A375 (cell line): ENCODE results near the genes SVOP, KCTD10 and IFT81.

DNA sequence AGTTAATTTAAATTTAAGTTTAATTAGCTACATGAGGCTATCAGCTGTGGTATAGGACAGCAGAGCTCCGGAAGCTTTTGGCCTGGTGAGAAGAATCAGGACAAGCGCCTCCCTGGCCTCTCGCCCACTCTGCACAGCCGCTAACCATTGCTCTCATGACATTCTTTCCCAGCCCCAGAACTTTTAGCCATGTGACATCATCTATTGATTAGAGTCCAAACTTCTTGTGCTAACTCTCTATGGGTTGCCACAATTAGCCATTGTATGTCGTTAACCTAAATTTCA, 23.6 kb downstream of the SSH1 start:
- RAMPAGE, long total RNA = no peak

DNA sequence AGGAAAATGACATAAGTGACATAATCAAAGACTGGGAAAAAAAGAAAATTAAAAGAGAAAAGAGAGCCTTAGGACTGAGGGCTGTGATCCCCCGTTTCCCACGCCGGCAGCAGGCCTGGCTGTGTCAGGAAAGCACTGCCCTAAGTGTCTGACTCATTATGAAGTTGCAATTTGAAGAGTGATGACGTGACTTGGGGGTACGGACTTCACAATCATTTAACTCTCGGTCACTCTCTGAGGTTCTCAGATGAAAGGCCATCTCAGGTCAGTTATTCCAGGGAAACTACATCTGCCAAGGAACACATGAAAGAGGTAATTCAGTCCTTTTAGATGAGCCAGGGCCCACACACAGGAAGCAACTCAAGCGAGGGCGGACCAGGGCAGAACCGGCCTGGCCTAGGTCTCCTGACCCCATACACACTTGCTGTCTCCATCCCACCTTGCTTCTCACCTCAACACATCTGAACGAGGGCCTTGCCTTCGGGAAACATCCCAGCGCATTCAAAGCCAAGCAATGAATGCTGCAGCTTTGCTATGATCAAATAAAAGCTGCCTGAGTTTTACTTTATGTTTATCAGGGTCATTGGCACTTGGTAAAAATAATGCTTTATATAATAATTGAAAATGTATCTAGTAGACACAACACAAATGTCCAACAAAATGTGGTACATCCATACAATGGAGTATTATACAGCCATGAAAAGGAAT, 2.8 kb downstream of the SSH1 start:
- RAMPAGE, long total RNA = no peak

DNA sequence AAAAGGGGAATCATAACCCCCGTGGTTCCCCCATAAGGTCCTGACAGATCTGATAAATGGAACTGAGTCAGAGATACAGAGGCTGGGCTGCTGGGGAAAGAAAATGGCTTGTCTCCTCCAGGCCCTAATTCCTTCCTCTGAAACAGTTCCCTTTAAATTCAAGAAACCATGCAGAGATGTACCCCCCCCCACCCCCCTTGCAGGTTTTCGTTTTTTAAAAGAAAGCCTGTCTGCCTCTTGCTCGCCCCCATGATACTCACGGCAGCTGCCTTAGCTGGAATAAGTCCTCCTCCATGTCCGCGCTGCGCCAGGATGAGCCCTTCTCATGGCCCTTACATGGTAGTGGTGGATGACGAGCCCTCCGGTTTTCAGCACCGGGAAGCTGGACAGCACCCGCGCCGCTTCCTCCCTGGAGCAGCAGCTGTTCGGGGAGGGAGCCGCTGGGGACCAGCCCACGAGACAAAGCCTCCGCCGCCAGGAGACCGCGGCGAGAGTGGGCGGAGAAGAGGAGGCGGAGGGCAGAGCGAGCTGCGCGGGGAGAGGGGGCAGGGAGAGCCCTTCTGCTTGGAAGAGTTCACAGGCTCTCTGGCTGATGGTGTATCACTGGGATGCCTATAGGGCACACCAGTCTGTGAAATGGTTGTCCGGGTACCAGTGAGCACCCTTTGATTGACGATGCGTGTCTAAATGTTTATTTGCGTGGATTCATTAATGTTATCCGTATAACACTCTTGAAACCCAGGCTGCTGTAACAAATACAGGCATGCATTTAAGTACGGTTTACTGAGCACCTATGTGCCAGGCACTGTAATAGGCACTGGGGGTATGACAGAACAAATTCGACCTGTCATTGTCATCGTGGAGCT, at the start of gene SVOP:
TSS of gene SVOP (minus strand) at position 495 of the 866 bp plus-strand sequence.
- RAMPAGE, long total RNA = no peak

DNA sequence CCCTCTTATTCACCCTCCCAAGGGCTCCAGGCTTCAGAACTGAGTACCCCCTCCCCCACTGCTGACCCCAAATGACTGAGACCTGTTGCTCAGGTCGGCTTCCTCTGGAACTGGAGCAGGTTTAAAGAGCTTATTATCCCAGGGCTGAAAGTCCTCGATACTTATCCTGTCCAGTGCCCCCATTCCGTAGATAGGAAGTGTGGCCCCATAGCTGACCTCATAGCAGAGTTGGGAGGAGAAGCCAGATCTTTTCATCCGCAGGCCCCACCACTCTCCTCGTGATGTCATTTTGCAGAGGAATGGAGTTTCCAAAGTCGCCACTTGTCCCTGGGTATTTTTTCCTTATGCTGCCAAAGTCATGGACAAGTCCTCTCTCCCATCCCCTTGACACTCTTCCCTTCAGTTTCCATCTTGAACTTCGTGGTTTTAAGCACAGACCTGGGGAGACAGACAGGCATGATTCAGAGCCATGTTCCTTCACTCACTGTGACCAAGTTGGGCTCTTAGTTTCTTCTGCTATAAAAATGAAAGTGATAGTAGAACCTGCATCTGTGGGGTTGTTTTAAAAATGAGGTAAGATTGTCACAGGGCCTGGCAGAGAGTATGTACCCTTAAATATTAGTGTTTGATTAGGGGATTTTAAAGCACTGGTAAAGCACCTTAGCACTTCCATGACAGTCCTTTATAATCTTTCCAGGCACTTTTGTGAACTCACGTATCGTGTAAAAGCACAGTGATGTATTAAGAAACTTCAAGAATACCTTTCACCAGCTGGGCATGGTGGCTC, 1.3 kb downstream of the USP30 start:
- RAMPAGE, long total RNA = no peak

GRCh38 chr12:109099244-109099762, 1.9 kb downstream of the UNG start:
- RAMPAGE, long total RNA = no peak

DNA sequence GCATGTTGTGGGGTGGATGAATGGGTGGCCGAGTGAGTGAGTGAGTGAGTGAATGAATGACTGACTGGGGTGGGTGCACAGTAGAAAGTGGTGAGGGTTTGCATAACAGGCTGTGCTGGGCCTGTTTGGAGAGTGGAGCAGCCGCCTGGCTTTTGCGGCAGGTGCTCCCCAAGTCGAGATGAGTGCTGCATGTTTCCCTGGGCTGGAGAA, 86.9 kb downstream of the FOXN4 start:
- RAMPAGE, long total RNA = no peak

GRCh38 chr12:109264040-109264538, 45.0 kb downstream of the FOXN4 start:
- RAMPAGE, long total RNA = no peak

GRCh38 chr12:109459227-109459490, 17.9 kb downstream of the KCTD10 start:
- RAMPAGE, long total RNA = no peak

DNA sequence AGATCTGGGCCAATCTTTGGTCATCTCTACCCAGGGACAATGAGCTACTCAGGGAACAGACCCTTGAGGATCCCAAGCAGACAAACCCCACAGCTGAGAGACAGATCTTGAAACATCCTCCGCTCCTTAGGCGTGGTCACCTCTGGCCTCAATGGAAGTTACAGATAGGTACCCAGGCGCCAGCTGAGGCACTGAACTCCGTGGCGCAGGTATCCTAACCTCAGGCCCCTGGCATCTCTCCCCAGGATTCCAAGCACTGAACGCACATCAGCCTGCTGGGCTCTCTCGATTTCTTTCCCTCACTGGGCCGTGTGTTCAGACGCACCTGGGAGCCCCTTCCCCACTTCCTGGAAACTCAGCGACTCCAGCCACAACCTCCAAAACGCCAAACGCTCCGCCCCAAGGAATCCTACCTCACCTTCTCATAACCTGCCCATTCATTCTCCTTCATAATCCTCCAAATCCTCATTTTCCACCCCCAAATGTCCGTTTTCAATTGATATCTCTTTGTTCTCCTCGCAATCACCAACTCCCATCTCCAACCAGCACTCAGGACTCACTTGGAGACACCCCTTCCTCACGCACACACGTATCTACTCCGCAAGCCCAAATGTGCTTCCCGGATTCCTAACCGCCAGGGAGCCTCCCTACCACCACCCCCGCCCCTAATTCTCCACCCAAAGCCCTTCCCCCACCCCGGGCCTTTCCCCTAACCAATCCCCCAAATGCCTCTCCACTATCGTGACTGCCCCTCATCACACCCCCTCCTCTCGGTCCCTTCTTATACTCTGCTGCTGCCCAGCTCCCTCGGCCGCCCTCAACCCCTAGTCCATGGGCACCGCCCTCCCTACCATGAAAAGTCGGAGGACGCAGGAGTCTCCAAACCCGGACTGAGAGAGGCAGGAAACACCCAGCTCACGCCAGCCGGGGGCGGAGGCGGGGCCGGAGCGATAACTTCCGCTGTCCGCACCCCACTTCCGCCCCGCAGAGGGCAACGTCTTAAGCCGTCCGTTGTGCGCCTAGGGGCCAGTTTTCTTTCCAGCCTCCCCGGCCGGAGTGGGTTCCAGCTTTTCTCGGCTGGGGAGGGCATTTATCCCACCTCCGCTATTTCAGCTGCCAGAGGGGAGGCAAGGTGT, at the start of gene KCTD10:
TSS of gene KCTD10 (minus strand) at position 892 of the 1,136 bp plus-strand sequence.
- RAMPAGE, long total RNA = no peak

GRCh38 chr12:109681884-109682329, 31.7 kb upstream of the FAM222A start:
- RAMPAGE, long total RNA = no peak

DNA sequence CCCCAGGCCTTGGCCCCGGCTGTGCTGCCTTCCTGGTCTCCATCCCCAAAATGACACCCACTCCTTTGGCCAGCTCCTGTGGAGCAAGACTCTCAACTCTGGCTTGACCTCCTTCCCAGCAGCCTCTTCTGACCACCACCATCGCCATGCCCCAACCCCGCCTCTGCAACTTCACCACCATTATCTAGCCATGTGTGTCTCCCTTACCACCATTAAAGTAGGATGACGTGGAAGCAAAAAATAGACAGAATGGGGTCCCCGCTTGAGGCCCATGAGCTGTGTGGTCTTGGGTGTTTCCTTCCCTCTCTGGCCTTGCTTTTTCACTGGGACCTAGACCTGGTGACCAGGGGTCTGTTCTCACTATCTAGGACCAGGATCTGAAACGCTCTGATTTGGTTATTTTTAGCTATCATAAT, 30.7 kb downstream of the FAM222A start:
- RAMPAGE, long total RNA = no peak

- RAMPAGE, long total RNA = no peak
Observed at GRCh38 chr12:109827843-109828685, 5.1 kb downstream of the TRPV4 start.

- RAMPAGE, long total RNA = no peak
Observed at GRCh38 chr12:109994386-109995098, 1.6 kb downstream of the GIT2 start.

DNA sequence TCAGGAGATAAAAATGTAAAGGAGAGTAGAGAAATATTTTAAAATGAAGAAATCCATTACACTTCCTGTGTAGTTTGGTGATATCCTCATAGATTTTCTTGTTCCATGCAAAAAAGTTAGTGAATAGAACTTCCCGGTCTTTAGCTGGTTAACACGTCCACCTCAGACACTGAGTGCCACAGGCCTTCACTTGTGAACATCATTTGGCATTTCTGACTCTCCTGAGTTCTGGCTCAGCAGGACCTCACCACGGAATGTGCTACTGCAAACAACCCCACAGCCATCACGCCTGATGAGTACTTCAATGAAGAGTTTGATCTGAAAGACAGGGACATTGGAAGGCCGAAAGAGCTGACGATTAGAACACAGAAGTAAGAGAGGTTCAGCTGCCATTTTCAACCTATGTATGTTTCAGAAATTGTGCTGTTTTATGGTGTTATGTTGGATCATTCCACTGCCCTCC, 20.0 kb downstream of the C12orf76 start:
- RAMPAGE, long total RNA = no peak

GRCh38 chr12:110035968-110036167, 12.5 kb downstream of the C12orf76 start:
- RAMPAGE, long total RNA = no peak

DNA sequence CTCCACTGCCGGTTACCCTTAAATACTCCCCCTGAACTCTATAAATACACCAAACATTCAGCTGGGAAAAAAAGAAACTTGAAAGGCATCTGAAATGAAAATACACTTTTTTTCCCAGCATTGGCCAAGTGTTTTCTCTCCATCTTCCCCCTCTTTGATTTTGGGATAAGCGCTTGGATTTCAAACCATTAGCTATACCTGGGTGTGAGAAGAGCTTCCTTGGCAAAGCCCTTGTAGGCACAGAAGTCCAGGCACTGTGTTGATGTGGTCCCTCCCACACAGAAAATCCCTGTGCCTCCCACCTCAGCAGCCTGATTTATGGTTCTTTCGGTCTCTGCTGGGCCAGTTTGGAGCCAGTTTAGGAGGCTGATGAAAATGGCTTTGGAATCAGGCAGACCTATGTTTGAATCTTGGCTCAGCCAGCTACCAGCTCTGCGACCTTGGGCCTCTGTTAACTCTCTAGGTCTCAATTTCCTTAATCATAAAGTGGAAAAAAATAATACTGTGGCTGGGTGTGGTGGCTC, 9.7 kb upstream of the IFT81 start:
- RAMPAGE, long total RNA = no peak

DNA sequence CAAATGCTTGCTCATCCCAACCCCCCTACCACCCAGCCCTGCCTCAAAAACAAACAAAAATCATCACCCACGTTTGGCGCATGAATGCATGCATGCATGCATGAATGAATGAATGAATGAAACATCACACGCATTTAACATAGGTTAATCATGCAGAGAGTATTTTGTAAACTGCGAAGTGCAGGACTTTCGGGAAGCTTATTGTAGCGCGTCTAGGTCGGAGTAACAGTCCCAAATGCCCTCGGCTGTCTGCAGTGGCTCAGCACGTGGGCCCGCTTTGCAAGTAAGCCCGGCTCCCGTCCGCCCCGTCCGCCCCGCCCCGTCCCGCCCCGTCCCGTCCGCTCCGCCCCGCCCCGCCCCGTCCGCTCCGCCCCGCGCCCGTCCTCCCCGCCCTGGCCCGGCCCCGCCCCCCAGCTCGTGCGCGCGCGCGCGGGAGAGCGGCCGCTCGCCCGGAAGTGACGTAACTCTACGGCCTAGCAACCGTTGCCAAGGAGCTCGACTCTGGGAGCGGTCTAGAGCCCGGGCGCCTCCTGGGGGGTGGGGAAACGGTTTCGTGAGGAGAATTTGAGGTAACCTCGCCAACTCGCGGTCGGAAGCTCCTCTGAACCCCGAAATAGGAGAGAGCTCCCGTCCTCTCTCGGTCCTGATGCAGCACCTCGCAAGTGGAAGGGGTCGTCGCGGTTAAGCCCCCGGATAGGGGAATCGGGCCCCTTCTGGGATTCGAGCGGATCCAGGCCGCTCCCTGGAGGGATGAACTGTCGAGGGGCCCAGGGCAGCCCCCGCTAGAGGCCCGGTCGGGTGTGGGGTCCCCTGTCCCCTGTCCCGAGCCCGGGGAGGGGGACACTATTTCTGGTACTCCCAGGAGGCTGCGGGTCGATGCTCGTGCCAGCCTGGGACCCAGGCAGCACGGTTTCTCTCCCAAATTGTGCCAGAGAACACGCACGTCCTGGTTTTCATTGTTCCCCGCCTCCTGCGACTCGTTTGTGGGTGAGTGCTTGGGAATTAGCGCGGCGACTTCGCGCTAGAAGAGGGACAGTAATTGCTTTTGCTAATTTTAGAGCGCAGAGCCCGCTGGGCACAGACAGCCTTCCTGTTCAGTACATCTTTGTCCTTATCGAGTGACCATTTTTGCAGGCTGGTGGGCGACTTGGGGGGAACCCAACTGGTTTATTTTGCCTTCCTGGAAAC, at the start of gene IFT81:
TSS of gene IFT81 (plus strand) at position 483 of the 1,188 bp plus-strand sequence.
- RAMPAGE, long total RNA = no peak

- RAMPAGE, long total RNA = no peak
Observed at GRCh38 chr12:110171679-110172128, 47.5 kb downstream of the IFT81 start.

- RAMPAGE, long total RNA = no peak
Observed at GRCh38 chr12:110266812-110267618, 14.0 kb upstream of the ATP2A2 start.

GRCh38 chr12:110269348-110269810, 11.7 kb upstream of the ATP2A2 start:
- RAMPAGE, long total RNA = no peak